SK-N-DZ (cell line): Measurements from ENCODE around the gene TRAT1.

DNA sequence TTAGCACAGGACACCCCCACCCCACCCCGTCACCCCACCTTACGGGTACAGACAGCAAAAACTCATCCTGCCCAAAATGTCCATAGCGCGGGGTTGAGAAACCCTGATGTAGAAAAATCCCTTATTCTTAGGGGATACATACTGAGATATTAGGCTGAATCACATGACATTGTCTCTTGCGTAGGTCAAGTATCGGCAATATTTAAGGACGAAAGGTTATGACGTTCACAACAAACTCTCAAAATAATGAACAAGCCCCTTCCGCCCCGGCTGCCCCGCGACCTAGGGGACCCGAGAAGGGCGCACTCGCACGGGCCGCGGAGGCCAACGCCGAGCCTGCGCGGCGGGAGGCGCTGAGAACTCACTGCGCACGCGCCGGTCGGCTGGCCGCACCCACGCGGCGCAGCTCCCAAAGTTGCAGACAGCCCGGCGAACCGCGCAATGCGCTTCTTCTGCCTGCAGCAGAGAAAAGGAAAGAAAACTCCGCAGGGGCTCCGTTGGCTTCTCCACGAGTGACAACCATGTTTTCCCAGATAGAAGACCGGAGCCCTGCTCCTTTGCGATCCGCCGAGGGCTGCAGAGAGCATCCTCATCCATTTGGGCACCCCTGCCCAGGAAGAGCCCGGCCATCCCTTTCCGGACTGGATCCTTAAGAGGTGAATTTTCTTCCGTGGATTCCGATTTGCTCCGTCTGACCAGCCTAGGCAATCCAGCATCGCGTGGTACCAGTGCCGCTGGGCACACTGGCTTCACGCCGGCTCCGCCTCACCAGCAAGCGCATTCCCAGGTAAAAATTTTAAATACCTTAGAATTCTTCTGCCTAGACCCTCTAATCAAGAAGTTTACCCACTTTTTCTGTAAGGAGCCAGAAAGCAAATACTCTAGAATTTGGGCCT lies 136.7 kb upstream of the CCDC54 start:
RAMPAGE:
- cytosol, long total RNA = start-site peak on the plus strand centred at position 416 of the sequence, 6 bp wide, 24 and 55 reads in 2 replicates
- nucleus, long total RNA = no peak

DNA sequence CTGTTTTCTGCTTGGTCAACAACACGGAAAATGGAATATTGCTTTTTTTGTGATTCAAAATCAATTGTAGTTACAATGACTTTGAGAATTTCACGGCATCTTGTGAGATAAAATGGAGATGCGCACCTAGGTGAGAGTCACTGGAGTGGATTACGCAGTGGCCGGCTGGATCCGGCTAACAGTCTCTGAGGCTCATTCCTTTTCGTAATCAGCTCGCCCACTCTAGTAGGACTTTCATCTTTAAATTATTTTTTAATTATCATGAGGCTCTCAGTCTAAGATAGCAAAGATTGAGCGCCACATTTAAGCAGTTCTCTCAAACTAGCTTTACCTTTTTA lies 54.9 kb downstream of the CCDC54 start:
RAMPAGE:
- cytosol, long total RNA = no peak
- nucleus, long total RNA = no peak

RAMPAGE:
- cytosol, long total RNA = no peak
- nucleus, long total RNA = no peak
These were observed 250.0 kb downstream of the BBX start for GRCh38 chr3:107772493-107773467.

DNA sequence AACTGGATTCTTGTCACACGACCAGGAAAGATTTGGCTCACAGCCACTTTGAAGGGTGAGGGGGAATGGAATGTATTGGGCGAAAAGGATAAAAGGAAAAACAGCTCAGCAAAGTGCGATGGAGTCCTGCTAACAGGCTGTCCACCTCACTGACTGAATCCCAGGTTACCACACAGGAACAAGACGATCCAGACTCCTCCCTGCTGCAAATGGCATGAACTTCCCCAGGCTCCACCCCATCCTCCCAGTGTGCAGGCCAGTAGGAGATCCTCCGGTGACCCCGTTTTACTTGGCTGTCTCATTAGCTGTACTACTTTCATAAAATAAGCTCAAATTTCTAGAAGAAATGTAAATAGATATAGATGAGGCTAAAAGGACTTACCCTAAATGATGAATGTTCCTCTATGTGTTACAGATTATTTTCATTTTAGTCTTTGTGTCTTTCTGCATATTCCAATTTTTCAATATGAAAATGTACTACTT lies 186.1 kb downstream of the CD47 start:
RAMPAGE:
- cytosol, long total RNA = no peak
- nucleus, long total RNA = no peak

GRCh38 chr3:107928185-107928577 lies 162.7 kb downstream of the CD47 start:
RAMPAGE:
- cytosol, long total RNA = no peak
- nucleus, long total RNA = no peak

DNA sequence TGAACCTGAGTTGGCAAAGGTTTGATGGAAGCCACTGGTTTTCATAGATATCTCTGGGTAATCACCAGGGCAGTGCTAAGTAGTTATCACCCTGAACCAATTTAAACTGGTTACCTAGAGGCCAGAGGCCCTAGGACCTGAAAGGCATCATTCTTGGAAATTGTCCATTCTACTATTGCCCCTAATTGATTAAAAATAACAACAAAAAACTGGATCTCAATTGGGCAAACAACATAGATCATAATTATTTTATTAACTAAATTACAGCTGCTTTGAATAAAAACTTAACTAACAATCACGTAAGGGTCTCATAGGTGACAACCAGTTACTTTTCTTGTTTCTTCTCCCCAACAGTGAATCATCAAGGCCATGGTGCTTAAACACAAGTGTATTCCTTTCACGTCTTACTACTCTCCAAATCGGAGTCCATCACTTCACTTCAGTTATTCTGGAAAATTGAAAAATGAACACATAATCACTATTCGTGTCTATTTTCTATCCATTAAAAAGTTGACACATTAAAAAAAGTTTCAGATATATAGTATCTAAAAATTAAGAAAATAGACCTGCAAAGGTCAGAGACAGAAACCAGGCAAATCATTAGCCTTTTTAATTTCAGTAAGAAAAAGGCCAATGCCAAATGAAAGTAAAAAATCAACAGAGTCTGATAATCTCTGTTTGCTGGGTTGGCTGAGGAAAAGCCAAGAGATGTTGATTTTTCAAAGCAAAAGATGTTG lies 43.8 kb downstream of the CD47 start:
RAMPAGE:
- cytosol, long total RNA = no peak
- nucleus, long total RNA = no peak

DNA sequence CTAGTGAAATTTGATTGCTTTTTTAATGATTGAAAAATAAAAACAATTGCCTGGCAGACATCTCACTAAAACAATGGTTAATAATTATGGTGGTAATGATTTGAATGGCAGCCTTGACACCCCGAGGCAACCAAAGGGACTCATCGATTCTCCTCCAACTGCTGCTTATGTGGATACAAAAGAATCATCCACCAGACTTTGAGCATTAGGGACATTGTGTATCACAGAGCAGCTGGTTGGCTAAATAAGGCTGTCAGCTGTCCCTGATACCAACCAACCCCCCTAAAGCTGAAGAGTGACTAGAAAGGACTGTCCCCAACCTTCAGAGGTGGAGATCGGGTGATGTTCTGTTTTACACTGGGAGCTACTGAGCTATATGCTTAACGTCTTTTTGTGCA lies 1.7 kb upstream of the CD47 start:
RAMPAGE:
- cytosol, long total RNA = no peak
- nucleus, long total RNA = no peak

DNA sequence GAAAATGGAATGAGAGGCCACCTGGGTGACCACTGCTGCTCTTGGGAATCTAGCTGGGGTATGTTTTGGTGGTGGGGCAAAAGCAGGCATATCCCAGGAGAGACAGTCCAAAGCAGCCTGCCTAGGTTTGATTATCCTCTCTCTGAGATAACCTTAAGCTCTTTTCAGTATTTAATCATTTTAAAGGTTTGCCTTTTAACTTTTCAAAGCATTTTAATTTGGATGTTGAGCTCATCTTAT lies 2.0 kb upstream of the CD47 start:
RAMPAGE:
- cytosol, long total RNA = no peak
- nucleus, long total RNA = no peak

DNA sequence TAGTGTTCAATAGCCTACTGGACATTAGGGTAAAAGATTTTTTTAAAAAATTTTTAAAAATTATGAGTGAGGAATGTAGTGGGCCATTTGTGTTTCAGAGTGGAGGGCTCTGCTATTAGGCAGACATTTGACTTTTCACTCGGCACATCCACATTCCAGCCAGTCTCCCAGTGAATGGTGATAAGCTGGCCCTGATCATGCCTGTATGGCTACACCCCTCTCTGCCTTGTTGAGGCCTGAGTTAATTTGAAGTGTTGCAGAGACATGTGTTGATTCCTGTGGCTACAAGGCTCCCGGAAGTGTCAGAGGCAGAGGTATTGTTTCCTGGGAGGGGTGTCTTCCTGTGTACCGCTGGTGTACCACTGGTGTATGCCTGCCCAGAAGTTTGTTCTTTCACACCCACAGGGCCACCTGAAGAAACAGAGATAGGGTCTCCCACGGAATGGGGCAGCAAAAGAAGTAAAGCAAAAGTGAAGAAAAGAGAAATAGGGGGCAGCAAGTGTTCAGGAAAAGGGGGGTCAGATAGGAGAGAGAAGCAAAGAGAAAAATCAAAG lies 36.4 kb upstream of the CD47 start:
RAMPAGE:
- cytosol, long total RNA = no peak
- nucleus, long total RNA = no peak

DNA sequence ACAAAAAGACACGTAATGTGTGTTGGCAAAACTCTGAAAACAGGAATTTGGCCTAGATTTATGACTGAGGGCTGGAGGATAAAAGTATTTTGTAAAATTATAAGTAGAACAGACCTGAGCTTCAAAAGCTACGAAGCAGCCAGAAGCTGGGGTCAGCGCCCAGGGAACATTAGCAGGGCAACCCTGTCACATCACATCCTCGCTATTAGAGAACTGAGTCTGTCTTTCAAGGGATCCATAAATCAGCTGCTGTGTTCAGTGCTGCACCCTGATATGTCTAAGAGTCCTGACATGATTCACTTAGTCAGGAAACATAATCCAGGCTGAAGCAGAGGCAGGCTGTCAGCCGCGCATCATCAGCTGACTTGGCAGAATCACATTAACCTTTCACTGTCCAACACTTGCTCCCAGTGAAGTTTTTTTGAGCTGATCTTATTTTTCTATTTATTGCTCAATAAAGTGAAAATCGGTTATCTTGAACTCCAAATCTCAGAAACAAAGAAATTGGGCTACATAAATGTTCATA lies 23.5 kb downstream of the MYH15 start:
RAMPAGE:
- cytosol, long total RNA = no peak
- nucleus, long total RNA = start-site peak on the minus strand centred at position 206 of the sequence, 148 bp wide, 22 and 15 reads in 2 replicates

DNA sequence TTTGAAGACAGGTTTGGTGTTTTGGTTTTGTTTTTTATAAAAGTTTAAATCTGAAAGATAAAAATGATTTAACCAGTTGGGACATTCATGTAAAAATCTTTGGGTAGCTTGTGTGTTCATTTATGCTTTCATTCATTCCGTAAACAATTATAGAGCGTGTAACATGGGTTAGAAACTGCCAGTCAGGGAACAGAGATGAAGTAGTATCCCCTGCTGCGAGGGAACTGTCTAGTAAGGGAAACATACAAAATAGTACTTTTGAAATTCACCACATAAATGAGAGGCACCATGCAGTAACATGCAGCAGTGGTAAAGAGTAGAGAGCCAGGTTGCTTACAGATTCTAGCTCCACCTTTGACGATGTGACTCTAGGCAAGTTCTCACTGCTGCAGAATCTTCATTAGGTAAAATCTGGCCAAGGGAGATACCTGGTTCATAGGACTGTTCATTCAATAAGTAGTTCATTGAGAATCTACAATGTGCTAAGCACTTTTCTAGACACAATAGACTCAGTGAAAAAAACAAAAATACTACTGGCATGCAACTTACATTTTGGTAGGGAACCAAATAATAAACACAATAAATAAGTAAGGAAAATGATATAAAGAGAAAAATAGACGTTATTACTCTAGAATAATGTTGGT lies 1.0 kb downstream of the DZIP3 start:
RAMPAGE:
- cytosol, long total RNA = no peak
- nucleus, long total RNA = no peak

RAMPAGE:
- cytosol, long total RNA = no peak
- nucleus, long total RNA = no peak
These were observed 7.9 kb downstream of the RETNLB start for GRCh38 chr3:108749320-108749659.

RAMPAGE:
- cytosol, long total RNA = no peak
- nucleus, long total RNA = no peak
These were observed at the start of gene TRAT1 for GRCh38 chr3:108822532-108822991. TRAT1 (plus strand) TSS chr3:108822786.

DNA sequence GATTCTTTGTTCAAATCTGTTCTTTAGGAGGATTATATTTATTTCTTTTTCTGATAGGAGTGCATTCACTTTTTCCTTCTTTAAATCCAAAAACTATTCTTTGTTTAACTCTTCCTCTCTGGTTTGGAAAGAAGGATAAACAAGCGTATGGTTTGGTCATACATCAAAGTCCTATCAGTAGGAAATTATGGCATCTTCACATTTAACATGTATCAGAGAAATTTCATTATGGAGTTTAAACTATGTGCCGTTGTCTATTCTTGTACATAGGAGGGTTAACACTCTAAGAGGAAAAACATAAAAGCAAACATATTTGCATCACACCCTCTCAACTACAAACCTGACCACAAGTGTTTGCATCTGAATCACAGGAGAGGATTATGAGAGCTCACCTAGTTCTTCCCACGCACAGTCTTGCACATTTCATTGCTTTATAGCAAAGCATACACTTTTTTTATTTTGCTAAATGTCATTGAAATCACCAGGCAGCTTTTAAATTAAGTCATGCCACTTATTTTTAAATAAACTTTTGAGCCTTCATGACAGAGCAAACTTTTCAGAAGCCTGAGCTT lies 12.4 kb downstream of the TRAT1 start:
RAMPAGE:
- cytosol, long total RNA = no peak
- nucleus, long total RNA = no peak

DNA sequence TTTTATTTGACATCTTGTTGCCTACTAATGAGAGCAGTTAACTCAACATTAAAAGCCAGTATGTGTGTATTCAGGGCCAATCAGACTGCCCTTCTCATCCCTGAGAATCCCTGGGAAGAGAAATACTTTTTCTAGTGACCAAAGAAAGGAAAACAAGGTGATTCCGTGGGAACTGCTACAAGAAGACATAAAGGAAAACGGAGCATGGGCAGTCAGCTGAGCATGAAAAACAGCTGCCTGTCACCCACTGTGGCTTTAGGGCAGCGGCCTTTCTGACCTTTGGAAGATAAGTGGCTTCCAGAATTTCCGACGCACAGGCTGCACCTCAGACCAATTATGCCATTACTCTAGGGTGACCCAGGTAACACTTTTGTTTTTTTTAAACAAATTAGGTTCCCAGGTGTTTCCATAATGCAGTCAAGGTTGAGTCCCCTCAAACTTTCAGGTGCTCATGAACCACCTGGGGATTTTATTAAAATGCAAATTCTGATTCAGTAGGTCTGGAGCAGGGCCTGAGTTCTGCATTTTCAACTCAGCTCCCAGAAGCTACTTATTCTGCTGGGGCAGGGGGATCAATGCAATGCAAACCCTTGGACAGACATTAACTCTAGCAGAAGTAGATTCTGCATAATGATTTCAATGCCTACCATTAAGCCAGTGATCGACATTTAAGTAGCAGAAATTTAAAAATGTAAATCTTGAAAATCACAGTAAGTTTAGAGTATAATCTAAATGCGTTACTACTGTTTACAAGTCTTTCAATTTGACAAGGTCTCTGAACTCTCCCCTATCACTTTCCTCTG lies 18.9 kb upstream of the DPPA4 start:
RAMPAGE:
- cytosol, long total RNA = no peak
- nucleus, long total RNA = no peak

RAMPAGE:
- cytosol, long total RNA = no peak
- nucleus, long total RNA = no peak
These were observed 58.7 kb downstream of the PLCXD2 start for GRCh38 chr3:111733122-111733655.

RAMPAGE:
- cytosol, long total RNA = no peak
- nucleus, long total RNA = no peak
These were observed 59.2 kb downstream of the PLCXD2 start for GRCh38 chr3:111733791-111733990.

GRCh38 chr3:111782731-111783563 lies 76.1 kb upstream of the PHLDB2 start:
RAMPAGE:
- cytosol, long total RNA = no peak
- nucleus, long total RNA = no peak

RAMPAGE:
- cytosol, long total RNA = no peak
- nucleus, long total RNA = no peak
These were observed 20.1 kb downstream of the PHLDB2 start for GRCh38 chr3:111879123-111879587.

GRCh38 chr3:112074964-112075513 lies 11.2 kb upstream of the C3orf52 start:
RAMPAGE:
- cytosol, long total RNA = no peak
- nucleus, long total RNA = no peak